Cerebellum (tissue), 5 donors: ENCODE results near the genes MYRFL, CNOT2 and GLIPR1.

DNA sequence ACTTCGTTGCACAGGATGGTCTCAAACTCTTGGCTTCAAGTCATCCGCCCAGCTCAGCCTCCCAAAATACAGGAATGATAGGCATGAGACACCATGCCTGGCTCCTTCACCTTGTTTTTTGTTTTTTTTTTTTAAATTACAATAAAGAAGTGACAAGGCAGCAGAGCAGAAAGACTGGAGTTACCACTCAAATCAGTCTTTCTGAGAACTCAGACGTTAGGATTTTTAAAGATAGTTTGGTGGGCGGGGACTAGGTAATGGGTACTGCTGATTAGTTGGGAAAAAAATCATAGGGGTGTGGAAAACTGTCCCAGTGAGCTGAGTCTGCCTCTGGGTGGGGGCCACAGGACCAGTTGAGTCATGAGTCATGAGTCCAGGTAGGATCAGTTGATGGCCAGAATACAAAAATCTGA is 11.6 kb upstream of the CPM start:
- PRO-cap, 3 experiments: no peak in any of the 3 experiments
- RAMPAGE, long total RNA: no peak

- PRO-cap, 3 experiments: no peak in any of the 3 experiments
- RAMPAGE, long total RNA: no peak
Observed at GRCh38 chr12:69046291-69046879, 113.4 kb upstream of the CPM start.

- PRO-cap, 3 experiments: no peak in any of the 3 experiments
- RAMPAGE, long total RNA: no peak
Observed at GRCh38 chr12:69345878-69346331, 2.3 kb upstream of the LYZ start.

GRCh38 chr12:69613223-69613724 is 2.6 kb upstream of the LRRC10 start:
- PRO-cap, 3 experiments: no peak in any of the 3 experiments
- RAMPAGE, long total RNA: no peak

GRCh38 chr12:69825065-69825374 is at the start of gene MYRFL:
TSS of gene MYRFL (plus strand) at chr12:69825227.
- PRO-cap, 3 experiments: no peak in any of the 3 experiments
- RAMPAGE, long total RNA: no peak

DNA sequence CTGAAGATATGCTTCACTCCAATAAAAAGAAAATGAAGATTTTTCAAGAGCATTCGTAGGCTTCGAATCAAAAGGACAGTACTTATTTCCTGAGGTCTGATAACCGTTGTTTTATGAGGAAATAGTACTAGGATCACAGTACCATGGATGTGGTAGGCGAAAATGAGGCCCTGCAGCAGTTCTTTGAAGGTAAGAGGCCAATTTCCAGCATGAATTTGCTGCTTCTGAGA is 263 bp downstream of the MYRFL start:
- PRO-cap, 3 experiments: no peak in any of the 3 experiments
- RAMPAGE, long total RNA: no peak

- PRO-cap, 3 experiments: no peak in any of the 3 experiments
- RAMPAGE, long total RNA: no peak
Observed at GRCh38 chr12:69987700-69988264, 162.8 kb downstream of the MYRFL start.

- PRO-cap, 3 experiments: peak in 3 of 3 experiments; most common plus-strand start chr12:70243412 (in 1); most common minus-strand start chr12:70243360 (in 3)
- RAMPAGE, long total RNA: no peak
Observed at GRCh38 chr12:70243144-70243526, at the start of gene CNOT2. TSS of gene CNOT2 (plus strand) at chr12:70243433.

DNA sequence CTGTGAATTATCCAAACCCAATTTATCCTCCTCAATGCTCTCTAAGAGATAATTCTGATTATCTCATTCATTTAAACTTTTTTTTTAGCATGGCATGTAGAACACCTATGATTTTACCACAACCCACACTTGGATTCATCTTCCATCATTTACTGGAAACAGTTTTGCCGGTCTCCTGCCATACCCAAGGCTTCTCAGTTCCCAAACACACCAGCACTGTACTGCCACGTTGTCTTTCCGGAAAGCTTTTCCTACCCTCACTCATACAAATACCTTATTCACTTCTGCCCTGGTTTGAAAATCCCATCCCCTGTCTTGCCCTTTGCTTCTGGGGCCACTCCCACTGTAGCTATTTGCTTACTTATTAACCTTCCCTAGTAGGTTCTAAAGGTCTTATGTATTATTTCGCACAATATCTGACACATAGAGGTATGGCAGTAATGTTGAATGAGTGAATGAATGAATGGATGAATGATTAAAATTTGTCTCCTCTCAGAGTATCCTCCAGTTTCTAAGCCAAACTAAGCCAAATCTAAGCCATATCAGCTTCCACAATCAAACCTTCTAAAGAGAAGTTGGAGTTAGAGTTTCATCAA is 18.7 kb downstream of the TSPAN8 start:
- PRO-cap, 3 experiments: no peak in any of the 3 experiments
- RAMPAGE, long total RNA: no peak

DNA sequence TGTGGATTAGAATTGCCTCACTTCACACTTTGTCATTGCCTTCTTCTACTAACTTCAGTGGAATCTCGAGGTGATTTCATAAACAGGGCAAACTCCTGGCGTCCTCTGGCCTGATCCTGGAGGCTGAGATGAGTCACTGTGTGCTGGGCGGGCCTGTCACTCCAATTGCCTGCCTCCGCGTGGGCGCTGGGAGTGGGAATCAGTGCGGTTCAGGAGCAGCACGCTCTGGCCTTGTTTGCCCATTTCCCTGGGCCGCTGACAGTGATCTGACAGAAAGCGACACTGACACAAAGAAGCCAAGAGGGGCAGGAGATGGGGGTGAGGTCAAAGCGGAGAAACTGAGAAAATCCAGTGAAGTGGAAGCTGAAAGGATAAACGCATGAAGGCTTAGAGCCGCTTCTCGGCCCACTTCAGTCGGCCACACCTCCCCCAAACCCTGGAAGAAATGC is 29.7 kb downstream of the LGR5 start:
- PRO-cap, 3 experiments: no peak in any of the 3 experiments
- RAMPAGE, long total RNA: no peak

DNA sequence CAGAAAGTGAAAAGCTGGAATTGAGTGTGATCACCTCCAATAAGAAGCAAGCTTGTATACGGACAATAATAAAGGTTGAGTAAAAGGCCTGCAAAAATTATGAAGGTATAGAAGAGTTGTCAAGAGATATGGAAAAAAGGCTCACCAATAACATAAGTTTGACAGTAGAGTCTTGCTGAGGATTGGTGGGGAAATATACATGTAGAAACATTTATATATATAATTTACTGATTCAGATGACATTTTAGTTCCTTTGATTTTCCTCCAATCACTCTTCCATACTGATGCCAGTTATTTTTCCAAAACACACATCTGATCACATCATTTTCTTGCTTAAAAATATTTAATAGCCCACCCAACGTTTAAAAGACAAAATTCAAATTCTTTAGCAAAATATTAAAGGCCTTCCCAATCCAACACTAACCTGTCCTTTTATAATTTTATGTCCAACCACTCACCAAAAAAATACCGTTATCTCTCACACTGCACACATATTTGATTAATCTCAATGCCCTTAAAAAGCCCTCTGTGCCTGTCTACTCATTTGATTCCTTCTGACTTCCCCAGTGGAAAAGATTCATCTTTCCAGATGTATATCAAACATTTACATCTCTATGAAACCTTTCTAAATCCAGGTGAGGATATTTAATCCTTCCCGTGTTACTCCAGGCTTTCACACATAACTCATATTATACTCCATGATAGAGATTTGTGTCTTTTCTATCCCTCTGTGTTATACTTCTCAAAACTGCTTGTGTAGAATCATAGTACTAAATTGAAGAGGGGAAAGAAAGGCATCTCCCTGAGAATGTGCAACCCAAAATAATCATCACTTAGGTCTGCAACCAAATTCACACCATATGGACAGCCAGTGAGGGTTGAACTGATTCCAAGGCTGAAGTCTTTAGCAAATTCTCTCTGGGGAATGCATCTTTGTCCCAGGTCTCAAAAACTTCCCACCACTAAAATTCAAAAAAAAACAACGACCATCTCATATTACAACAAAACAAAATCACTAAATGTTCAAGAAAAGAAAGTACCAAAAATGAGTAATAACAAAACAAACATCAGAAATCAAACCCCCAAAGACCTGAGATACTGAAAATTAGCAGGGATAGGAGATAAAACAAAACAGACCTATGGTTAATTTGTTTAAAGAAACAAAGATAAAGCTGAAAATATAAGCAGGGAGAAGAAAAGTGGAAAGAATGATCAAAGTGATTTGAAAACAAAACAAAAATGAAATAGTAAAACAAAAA is 11.2 kb downstream of the ZFC3H1 start:
- PRO-cap, 3 experiments: no peak in any of the 3 experiments
- RAMPAGE, long total RNA: no peak

- PRO-cap, 3 experiments: no peak in any of the 3 experiments
- RAMPAGE, long total RNA: no peak
Observed at GRCh38 chr12:71691465-71692104, 5.7 kb downstream of the TMEM19 start.

- PRO-cap, 3 experiments: no peak in any of the 3 experiments
- RAMPAGE, long total RNA: no peak
Observed at GRCh38 chr12:71770830-71771369, 16.2 kb downstream of the RAB21 start.

GRCh38 chr12:71844993-71845565 is 5.5 kb downstream of the TBC1D15 start:
- PRO-cap, 3 experiments: no peak in any of the 3 experiments
- RAMPAGE, long total RNA: no peak

DNA sequence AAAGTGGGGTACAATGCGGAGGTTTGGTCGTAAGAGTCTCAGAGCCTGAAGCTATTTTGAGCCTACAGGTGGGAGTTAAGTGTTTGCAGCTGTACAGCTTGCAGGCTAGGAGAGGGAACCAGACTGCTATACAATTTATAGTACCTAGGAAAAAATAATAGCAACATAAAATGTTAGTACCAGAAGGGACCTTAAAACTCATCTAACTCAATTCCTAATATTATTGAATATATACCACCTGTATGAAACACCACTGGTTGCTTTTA is 137.6 kb downstream of the TPH2 start:
- PRO-cap, 3 experiments: no peak in any of the 3 experiments
- RAMPAGE, long total RNA: no peak

- PRO-cap, 3 experiments: no peak in any of the 3 experiments
- RAMPAGE, long total RNA: no peak
Observed at GRCh38 chr12:72185885-72186301, 86.3 kb upstream of the TRHDE start.

DNA sequence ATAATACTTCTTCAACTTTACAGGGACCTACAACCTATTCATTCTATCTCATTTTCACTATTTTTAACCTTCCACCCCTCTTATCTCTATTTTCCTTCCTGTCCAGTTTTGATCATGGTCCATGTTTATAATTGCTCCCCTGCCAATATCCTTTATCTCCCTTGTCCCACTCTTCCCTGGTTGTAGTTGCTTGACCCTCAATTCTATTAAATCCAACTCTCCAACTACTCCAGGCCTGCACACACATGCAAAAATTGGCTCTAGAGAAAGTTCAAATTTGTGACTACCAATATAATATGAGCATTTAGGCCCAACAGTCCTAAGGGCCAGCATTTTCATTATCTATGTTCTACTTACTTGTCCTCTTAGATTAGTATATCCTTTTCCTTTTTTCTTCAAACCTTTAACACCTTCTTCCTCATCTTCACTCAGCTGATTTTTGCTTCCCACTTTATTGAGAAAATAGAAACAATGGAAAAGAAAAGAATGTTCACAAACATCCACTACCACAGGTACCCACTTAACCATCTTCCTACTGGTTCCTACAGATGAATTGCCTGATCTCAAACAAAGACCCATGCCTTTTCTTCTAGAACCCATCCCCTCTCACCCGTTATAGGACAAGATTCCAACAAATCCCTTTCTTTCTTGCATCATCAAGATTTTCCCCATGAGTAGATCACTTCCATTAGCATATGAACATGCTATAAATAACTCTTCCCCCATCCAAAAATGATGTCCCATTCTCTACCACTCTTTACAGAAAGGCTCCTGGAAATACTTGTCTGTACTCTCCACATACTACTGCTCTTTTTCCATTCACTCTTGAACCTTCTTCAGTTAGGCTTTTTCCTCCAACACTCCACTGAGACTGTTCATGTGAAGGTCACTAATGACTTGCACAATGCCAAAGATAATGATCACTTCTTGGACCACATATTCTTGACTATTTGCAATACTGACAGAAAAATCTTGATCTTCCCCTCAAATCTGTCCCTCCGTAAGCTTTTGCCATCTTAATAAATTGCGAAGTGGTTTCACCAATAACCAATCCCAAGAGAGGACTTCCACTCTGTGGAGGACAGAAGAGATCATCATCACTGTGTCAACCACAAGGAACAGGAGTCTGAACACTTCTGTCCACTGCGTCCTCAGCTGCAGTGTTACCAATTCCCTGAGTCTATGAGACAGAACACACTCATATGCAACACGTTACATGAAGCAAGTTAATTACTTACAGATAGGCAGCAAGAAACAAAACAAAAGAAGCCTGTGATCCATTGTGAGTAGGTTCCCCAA is 17.6 kb upstream of the TRHDE start:
- PRO-cap, 3 experiments: no peak in any of the 3 experiments
- RAMPAGE, long total RNA: no peak

DNA sequence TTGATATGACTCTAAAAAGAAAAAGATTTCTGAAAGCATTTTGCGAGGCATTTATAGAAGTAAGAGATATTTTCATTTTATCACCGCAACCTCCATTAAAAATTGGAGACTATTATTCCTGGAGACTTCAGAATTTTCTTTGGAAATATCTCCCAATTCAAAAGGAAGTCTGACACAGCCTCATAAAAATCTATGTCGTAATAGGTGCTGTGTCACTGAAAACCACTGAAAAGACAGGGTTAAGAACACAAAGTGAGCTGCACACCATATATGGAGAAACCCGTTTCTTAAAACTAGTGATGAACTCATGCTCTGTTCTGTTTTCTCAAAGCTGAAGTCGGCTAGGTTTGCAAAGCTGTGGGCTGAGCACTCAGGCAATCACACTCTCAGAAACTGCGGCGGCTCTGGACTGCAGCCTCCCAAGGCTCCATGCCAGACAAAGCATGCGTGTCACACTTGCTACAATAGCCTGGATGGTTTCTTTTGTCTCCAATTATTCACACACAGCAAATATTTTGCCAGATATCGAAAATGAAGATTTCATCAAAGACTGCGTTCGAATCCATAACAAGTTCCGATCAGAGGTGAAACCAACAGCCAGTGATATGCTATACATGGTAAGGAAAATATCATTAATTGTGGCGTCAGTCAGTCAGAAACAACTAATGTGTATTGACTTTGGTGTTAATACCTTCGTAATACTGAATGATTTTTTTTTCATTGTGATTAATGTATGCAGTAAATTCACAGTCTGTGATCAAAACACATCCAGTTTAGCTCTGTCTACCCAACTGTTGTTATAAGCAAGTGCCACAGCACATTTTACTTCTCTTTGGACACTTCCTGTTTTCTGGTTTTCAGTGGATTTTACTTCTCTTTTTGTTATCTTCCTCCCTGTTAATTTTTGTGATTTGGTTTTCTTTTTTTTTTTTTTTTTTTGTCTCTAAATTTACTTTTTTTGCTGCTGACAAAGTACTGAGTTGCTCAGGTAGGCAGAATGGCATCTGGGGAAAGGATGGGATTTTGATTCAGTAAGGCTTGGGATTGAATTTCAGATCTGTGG is at the start of gene GLIPR1:
TSS of gene GLIPR1 (plus strand) at position 318 of the 1,063 bp plus-strand sequence.
- PRO-cap, 3 experiments: no peak in any of the 3 experiments
- RAMPAGE, long total RNA: no peak

DNA sequence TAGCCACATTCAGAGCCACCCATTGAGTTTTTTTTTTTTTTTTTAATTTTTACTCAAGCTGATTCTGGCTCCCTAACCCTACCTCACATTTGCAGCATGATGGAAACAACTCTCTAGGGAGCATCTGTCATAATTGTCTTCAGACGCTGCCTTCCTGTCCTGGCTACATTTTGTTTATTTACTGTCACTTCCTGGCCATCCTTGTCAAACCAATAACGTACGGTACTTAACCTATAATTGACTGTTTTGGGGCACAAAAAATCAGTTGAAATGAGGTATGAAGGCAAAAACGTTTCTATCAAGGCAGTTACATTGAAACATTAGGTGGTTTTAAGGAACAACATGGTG is 2.1 kb downstream of the GLIPR1 start:
- PRO-cap, 3 experiments: no peak in any of the 3 experiments
- RAMPAGE, long total RNA: no peak

- PRO-cap, 3 experiments: no peak in any of the 3 experiments
- RAMPAGE, long total RNA: no peak
Observed at GRCh38 chr12:75704725-75705176, 193.3 kb upstream of the KRR1 start.